K562 (cell line): ENCODE results near the genes PARPBP, STAB2 and TXNRD1.

- RAMPAGE, long total RNA: no peak
- RRBS: no CpG with 5 or more reads among the region's 8 CpGs
PRO-cap:
- standard: no peak
- CoPRO, capped RNA only, 2 experiments: no peak in any of the 2 experiments
- CoPRO, capped and uncapped RNA, 2 experiments: no peak in any of the 2 experiments
- CoPRO, uncapped RNA only, 2 experiments: peak in 1 of 2 experiments; most common minus-strand start chr12:101746650 (in 1)
CAGE:
- cytosol, long polyA plus RNA: no peak
- long polyA plus RNA: no peak
- nucleolus, long total RNA: no peak
- nucleus, long polyA plus RNA: no peak
These were observed 6.7 kb upstream of the SYCP3 start for GRCh38 chr12:101745494-101746878.

DNA sequence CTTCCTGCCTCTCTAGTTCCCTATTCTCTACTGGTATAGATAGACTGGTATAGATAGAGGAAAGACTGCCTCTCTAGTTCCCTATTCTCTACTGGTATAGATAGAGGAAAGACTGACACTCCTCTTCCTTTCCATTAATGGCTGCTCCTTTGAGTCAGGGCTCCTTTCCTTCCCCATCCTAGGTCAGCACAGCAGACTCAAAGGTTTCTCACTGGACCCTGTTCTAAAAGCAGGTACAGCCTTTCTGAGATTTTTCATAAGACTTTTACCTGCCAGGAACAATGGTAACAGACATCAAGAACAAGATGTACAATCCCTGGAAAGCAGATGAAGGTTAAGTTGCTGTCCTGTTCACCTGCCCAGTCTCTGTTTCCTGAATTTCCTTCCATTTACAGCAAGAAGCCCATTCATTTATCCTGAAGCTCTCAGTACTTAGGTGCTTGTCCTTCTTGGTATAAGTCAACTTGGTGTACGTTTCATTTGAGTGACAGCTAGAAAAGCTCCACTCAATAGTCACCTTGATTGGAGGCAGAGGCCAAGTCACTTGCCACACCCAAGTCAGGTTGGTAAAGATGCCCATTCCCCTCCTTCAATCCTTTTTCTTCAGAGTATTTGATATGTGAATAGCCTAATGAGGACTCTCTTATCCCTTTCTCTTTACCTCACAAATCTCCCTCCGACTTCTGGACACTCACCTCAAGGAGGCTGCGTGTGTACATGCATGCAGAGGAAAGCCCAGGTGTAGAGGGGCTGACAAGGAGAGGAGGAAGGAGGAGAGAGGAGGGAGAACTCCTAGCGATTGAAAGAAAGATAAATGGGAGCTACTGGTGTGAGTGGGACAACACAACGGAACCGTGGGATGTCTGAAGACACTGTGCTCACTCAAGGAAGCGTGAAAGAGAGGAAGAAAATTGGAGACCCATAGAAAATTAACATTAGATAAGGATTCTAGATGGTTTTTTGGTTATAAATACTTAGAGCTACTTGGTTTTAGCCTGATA is 8.9 kb upstream of the SYCP3 start:
- RAMPAGE, long total RNA: no peak
- RRBS: no CpG with 5 or more reads among the region's 7 CpGs
PRO-cap:
- standard: no peak
- CoPRO, capped RNA only, 2 experiments: no peak in any of the 2 experiments
- CoPRO, capped and uncapped RNA, 2 experiments: no peak in any of the 2 experiments
- CoPRO, uncapped RNA only, 2 experiments: no peak in any of the 2 experiments
CAGE:
- cytosol, long polyA plus RNA: no peak
- long polyA plus RNA: no peak
- nucleolus, long total RNA: no peak
- nucleus, long polyA plus RNA: no peak

GRCh38 chr12:101761123-101761895 is 22.0 kb upstream of the SYCP3 start:
- RAMPAGE, long total RNA: no peak
- RRBS: no CpG with 5 or more reads among the region's 11 CpGs
PRO-cap:
- standard: no peak
- CoPRO, capped RNA only, 2 experiments: no peak in any of the 2 experiments
- CoPRO, capped and uncapped RNA, 2 experiments: no peak in any of the 2 experiments
- CoPRO, uncapped RNA only, 2 experiments: no peak in any of the 2 experiments
CAGE:
- cytosol, long polyA plus RNA: no peak
- long polyA plus RNA: no peak
- nucleolus, long total RNA: no peak
- nucleus, long polyA plus RNA: no peak

DNA sequence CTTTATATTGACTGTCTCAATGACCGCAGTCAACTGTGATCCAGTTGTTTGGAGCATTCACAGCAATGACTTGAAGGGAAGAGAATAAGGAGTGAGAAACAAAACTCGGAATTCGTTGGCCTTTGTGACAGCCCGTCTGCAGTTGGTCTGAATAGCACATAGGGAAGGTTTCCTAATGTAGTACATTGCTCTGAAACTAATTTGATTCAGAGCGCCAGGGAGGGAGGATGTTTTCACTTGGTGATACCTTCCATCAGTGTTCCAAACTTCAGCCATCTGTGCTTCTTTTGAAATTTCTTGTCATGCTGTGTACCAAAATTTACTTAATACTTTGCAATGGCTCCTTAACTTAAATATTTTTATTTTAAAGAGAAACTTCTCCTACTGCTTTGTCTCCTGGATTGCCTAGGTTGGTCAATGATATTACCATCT is 55.0 kb downstream of the DRAM1 start:
- RAMPAGE, long total RNA: no peak
- RRBS: no CpG with 5 or more reads among the region's 5 CpGs
PRO-cap:
- standard: no peak
- CoPRO, capped RNA only, 2 experiments: no peak in any of the 2 experiments
- CoPRO, capped and uncapped RNA, 2 experiments: no peak in any of the 2 experiments
- CoPRO, uncapped RNA only, 2 experiments: no peak in any of the 2 experiments
CAGE:
- cytosol, long polyA plus RNA: no peak
- long polyA plus RNA: no peak
- nucleolus, long total RNA: no peak
- nucleus, long polyA plus RNA: no peak

DNA sequence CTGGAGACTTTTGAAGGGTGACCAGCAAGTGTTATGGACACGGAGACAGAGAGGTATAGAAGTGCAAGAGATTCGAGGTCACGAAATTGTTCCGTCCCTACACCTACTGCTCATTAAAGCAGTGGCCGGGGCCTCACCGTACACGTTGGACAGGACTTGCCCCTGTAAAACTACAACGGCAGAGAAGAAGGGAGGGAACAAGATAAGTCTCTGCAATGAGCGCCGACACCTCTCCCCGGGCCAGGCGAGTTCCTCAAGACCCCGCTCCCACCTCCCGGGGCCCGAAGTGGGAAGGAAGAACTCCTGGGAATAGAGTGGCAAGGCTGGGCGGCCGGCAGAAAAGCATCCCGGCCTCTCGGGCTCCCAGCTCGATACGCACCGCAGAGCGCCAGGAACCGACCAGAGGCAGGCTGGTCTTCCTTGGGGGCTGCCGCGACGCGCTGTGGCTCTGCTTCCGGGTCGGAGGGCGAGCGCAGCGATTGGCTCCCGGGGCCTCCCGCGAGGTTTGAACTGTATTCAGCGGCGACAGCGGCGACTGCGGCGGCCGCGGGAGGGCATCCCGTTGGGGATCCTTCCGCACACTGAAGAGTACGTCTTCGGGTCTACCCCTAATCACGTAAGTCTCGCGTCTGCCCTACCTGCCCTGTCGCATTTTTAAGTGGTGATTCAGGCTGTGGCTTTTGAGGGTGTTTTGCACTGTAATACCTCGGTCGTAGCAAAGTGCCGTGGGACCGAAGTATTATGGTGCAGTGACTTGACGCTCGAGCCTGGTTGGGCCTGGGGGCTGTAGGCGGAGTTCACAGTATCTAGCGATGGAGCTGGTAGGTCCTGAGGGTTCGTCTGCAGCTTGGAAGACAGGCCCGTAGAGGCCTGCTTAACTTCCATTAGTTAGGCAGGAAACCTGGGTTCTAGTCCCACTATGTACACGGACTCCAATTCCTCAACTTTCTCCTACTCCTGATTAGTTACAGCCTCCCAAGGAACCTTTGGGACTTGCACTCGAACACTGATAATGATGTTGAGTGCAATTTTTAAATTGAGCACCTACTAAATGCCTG is at the start of gene PARPBP:
Gene PARPBP, plus strand, starts transcription at position 513 of the 1,058 bp plus-strand sequence.
- RAMPAGE, long total RNA: start-site peak on the minus strand centred at position 420 of the sequence, 39 bp wide, 422 and 309 reads in 2 replicates; start-site peak on the plus strand centred at position 552 of the sequence, 60 bp wide, 320 and 704 reads in 2 replicates
- RRBS: 4% methylated on average over 4 of the region's 64 CpGs
PRO-cap:
- standard: bidirectional peak, plus-strand start at position 534 of the sequence, minus-strand start at position 444 of the sequence; bidirectional peak, plus-strand start at position 805 of the sequence, minus-strand start at position 735 of the sequence
- CoPRO, capped RNA only, 2 experiments: peak in 2 of 2 experiments; most common plus-strand start position 543 of the sequence (in 2); most common minus-strand start position 444 of the sequence (in 2)
- CoPRO, capped and uncapped RNA, 2 experiments: peak in 2 of 2 experiments; most common plus-strand start position 543 of the sequence (in 1); most common minus-strand start position 412 of the sequence (in 1)
- CoPRO, uncapped RNA only, 2 experiments: peak in 2 of 2 experiments; most common plus-strand start position 525 of the sequence (in 1); most common minus-strand start position 348 of the sequence (in 1)
CAGE:
- cytosol, long polyA plus RNA: start-site peak on the minus strand centred at position 426 of the sequence, 68 bp wide, 2,956 and 2,228 reads in 2 replicates
- long polyA plus RNA: start-site peak on the minus strand centred at position 418 of the sequence, 53 bp wide, 1,063 and 2,346 reads in 2 replicates
- nucleolus, long total RNA: no peak
- nucleus, long polyA plus RNA: start-site peak on the minus strand centred at position 419 of the sequence, 53 bp wide, 1,292 and 888 reads in 2 replicates; start-site peak on the plus strand centred at position 563 of the sequence, 51 bp wide, 326 and 475 reads in 2 replicates

DNA sequence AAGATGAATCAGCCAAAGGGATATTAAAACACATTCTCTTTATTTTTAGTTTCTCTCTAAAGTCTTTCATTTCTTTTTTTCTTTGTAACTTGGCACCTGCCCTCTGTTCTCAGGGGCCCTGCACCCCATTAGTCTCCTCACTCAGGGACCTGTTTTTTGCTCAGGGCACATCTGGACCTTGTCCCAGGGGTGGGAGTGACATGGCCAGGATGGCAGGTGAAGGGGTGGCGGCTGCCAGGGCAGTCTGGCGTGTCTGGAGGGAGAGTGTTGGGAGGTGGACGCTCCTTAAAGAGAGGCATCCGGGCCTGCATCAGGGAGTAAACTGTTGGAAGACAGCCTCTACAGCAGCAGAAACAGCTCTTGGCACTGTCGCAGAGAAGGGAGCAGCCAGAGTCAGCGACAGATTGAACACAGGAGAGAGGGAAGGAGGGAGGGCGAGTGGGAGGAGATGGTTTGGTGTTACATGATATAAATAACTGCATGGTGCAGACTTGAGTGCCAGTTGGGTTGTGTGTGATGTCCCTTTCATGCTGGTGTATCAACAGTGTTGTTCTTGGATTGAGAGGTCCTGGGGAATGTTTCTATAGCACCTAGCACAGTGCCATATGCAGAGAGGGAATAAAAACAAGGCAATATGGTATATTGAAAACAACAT is 52.8 kb downstream of the IGF1 start:
- RAMPAGE, long total RNA: no peak
- RRBS: no CpG with 5 or more reads among the region's 7 CpGs
PRO-cap:
- standard: no peak
- CoPRO, capped RNA only, 2 experiments: no peak in any of the 2 experiments
- CoPRO, capped and uncapped RNA, 2 experiments: no peak in any of the 2 experiments
- CoPRO, uncapped RNA only, 2 experiments: no peak in any of the 2 experiments
CAGE:
- cytosol, long polyA plus RNA: no peak
- long polyA plus RNA: no peak
- nucleolus, long total RNA: no peak
- nucleus, long polyA plus RNA: no peak

DNA sequence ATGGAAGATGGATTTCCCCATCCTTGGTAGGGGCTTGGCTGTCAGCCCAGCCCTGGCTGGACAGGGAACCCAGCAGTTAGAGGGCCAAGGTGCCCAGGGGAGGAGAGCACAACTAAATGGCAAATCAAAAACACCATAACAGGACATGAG is 6.1 kb downstream of the PAH start:
- RAMPAGE, long total RNA: no peak
PRO-cap:
- standard: no peak
- CoPRO, capped RNA only, 2 experiments: no peak in any of the 2 experiments
- CoPRO, capped and uncapped RNA, 2 experiments: no peak in any of the 2 experiments
- CoPRO, uncapped RNA only, 2 experiments: no peak in any of the 2 experiments
CAGE:
- cytosol, long polyA plus RNA: no peak
- long polyA plus RNA: no peak
- nucleolus, long total RNA: no peak
- nucleus, long polyA plus RNA: no peak

GRCh38 chr12:103114608-103114966 is 157.1 kb downstream of the ASCL1 start:
- RAMPAGE, long total RNA: no peak
- RRBS: no CpG with 5 or more reads among the region's 1 CpG
PRO-cap:
- standard: no peak
- CoPRO, capped RNA only, 2 experiments: no peak in any of the 2 experiments
- CoPRO, capped and uncapped RNA, 2 experiments: no peak in any of the 2 experiments
- CoPRO, uncapped RNA only, 2 experiments: no peak in any of the 2 experiments
CAGE:
- cytosol, long polyA plus RNA: no peak
- long polyA plus RNA: no peak
- nucleolus, long total RNA: no peak
- nucleus, long polyA plus RNA: no peak

DNA sequence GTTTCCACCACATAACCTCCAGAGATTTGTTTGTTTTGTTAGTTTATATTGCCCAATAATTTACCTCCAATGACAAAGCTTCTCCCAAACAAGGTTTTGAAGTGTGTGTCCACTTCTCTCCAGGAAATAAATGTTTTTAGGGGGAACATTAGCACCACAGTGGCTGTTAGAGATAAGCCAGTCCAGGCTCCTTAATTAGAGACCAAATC is 215.3 kb downstream of the ASCL1 start:
- RAMPAGE, long total RNA: no peak
PRO-cap:
- standard: no peak
- CoPRO, capped RNA only, 2 experiments: no peak in any of the 2 experiments
- CoPRO, capped and uncapped RNA, 2 experiments: no peak in any of the 2 experiments
- CoPRO, uncapped RNA only, 2 experiments: no peak in any of the 2 experiments
CAGE:
- cytosol, long polyA plus RNA: no peak
- long polyA plus RNA: no peak
- nucleolus, long total RNA: no peak
- nucleus, long polyA plus RNA: no peak

GRCh38 chr12:103586849-103587443 is at the start of gene STAB2:
TSS of gene STAB2 (plus strand) at chr12:103587273.
- RAMPAGE, long total RNA: no peak
- RRBS: no CpG with 5 or more reads among the region's 9 CpGs
PRO-cap:
- standard: no peak
- CoPRO, capped RNA only, 2 experiments: no peak in any of the 2 experiments
- CoPRO, capped and uncapped RNA, 2 experiments: no peak in any of the 2 experiments
- CoPRO, uncapped RNA only, 2 experiments: no peak in any of the 2 experiments
CAGE:
- cytosol, long polyA plus RNA: no peak
- long polyA plus RNA: no peak
- nucleolus, long total RNA: no peak
- nucleus, long polyA plus RNA: no peak

- RAMPAGE, long total RNA: no peak
- RRBS: no CpG with 5 or more reads among the region's 12 CpGs
PRO-cap:
- standard: no peak
- CoPRO, capped RNA only, 2 experiments: no peak in any of the 2 experiments
- CoPRO, capped and uncapped RNA, 2 experiments: no peak in any of the 2 experiments
- CoPRO, uncapped RNA only, 2 experiments: no peak in any of the 2 experiments
CAGE:
- cytosol, long polyA plus RNA: no peak
- long polyA plus RNA: no peak
- nucleolus, long total RNA: no peak
- nucleus, long polyA plus RNA: no peak
These were observed 86.9 kb downstream of the STAB2 start for GRCh38 chr12:103673830-103674438.

- RAMPAGE, long total RNA: no peak
- RRBS: no CpG with 5 or more reads among the region's 10 CpGs
PRO-cap:
- standard: no peak
- CoPRO, capped RNA only, 2 experiments: no peak in any of the 2 experiments
- CoPRO, capped and uncapped RNA, 2 experiments: no peak in any of the 2 experiments
- CoPRO, uncapped RNA only, 2 experiments: peak in 2 of 2 experiments; most common plus-strand start chr12:103941895 (in 2); most common minus-strand start chr12:103941667 (in 1)
CAGE:
- cytosol, long polyA plus RNA: no peak
- long polyA plus RNA: no peak
- nucleolus, long total RNA: no peak
- nucleus, long polyA plus RNA: no peak
These were observed 11.3 kb downstream of the HSP90B1 start for GRCh38 chr12:103941354-103942017.

GRCh38 chr12:103946370-103946965 is 10.5 kb downstream of the UQCC6 start:
- RAMPAGE, long total RNA: no peak
- RRBS: no CpG with 5 or more reads among the region's 12 CpGs
PRO-cap:
- standard: no peak
- CoPRO, capped RNA only, 2 experiments: no peak in any of the 2 experiments
- CoPRO, capped and uncapped RNA, 2 experiments: peak in 1 of 2 experiments; most common plus-strand start chr12:103946684 (in 1); most common minus-strand start chr12:103946399 (in 1)
- CoPRO, uncapped RNA only, 2 experiments: peak in 2 of 2 experiments; most common plus-strand start chr12:103946593 (in 1); most common minus-strand start chr12:103946404 (in 1)
CAGE:
- cytosol, long polyA plus RNA: no peak
- long polyA plus RNA: no peak
- nucleolus, long total RNA: no peak
- nucleus, long polyA plus RNA: no peak

- RAMPAGE, long total RNA: no peak
- RRBS: 57% methylated on average over 13 of the region's 81 CpGs
PRO-cap:
- standard: unidirectional peak, plus-strand start at chr12:104215779
- CoPRO, capped RNA only, 2 experiments: peak in 2 of 2 experiments; most common plus-strand start chr12:104215779 (in 2)
- CoPRO, capped and uncapped RNA, 2 experiments: peak in 2 of 2 experiments; most common plus-strand start chr12:104215826 (in 2)
- CoPRO, uncapped RNA only, 2 experiments: no peak in any of the 2 experiments
CAGE:
- cytosol, long polyA plus RNA: no peak
- long polyA plus RNA: no peak
- nucleolus, long total RNA: no peak
- nucleus, long polyA plus RNA: no peak
These were observed at the start of gene TXNRD1 for GRCh38 chr12:104215497-104216350. TSS of gene TXNRD1 (plus strand) at chr12:104215779.

- RAMPAGE, long total RNA: start-site peak on the plus strand at chr12:104288858-104288927, 235 and 60 reads in 2 replicates
- RRBS: no CpG with 5 or more reads among the region's 47 CpGs
PRO-cap:
- standard: bidirectional peak, plus-strand start at chr12:104288925, minus-strand start at chr12:104288745; bidirectional peak, plus-strand start at chr12:104289142, minus-strand start at chr12:104289114
- CoPRO, capped RNA only, 2 experiments: peak in 2 of 2 experiments; most common plus-strand start chr12:104288867 (in 2); most common minus-strand start chr12:104288758 (in 1)
- CoPRO, capped and uncapped RNA, 2 experiments: peak in 2 of 2 experiments; most common plus-strand start chr12:104288867 (in 1); most common minus-strand start chr12:104288752 (in 1)
- CoPRO, uncapped RNA only, 2 experiments: peak in 2 of 2 experiments; most common plus-strand start chr12:104288576 (in 1); most common minus-strand start chr12:104288752 (in 2)
CAGE:
- cytosol, long polyA plus RNA: start-site peak on the plus strand at chr12:104288862-104288925, 75 and 37 reads in 2 replicates
- long polyA plus RNA: start-site peak on the plus strand at chr12:104288861-104288925, 48 and 86 reads in 2 replicates
- nucleolus, long total RNA: no peak
- nucleus, long polyA plus RNA: start-site peak on the plus strand at chr12:104288865-104288890, 21 and 25 reads in 2 replicates
These were observed 14.9 kb upstream of the EID3 start for GRCh38 chr12:104288401-104289329.

GRCh38 chr12:104413145-104413516 is 43.6 kb upstream of the CHST11 start:
- RAMPAGE, long total RNA: no peak
- RRBS: no CpG with 5 or more reads among the region's 7 CpGs
PRO-cap:
- standard: no peak
- CoPRO, capped RNA only, 2 experiments: no peak in any of the 2 experiments
- CoPRO, capped and uncapped RNA, 2 experiments: no peak in any of the 2 experiments
- CoPRO, uncapped RNA only, 2 experiments: no peak in any of the 2 experiments
CAGE:
- cytosol, long polyA plus RNA: no peak
- long polyA plus RNA: no peak
- nucleolus, long total RNA: no peak
- nucleus, long polyA plus RNA: no peak

DNA sequence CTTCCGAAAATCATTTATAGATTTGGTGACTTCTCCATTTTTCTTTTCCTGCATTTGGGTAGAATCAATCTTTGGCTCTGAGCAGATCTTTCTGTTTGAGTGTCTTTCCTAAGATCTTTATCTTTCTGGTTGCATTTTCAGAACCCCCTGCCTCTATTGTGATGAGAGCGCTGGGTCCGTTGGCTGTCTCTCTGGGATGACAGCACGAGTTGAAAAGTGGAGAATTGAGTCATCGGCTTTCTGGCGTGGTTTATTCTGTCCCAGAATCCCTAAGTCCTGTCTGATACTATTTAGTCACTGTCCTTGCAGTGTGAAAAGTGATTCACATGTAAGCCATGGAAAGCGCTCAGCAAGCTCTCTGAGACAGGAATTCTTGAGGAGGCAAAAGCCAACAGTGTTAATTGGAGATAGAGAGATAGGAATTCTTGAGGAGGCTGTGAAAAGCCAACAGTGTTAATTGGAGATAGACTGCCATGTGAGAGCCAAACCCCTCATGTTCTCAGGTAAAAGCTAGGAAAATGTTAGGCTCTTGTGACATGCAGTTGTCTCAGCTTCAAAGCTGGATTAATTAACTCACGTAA is 121.7 kb downstream of the CHST11 start:
- RAMPAGE, long total RNA: no peak
- RRBS: no CpG with 5 or more reads among the region's 8 CpGs
PRO-cap:
- standard: no peak
- CoPRO, capped RNA only, 2 experiments: no peak in any of the 2 experiments
- CoPRO, capped and uncapped RNA, 2 experiments: no peak in any of the 2 experiments
- CoPRO, uncapped RNA only, 2 experiments: no peak in any of the 2 experiments
CAGE:
- cytosol, long polyA plus RNA: no peak
- long polyA plus RNA: no peak
- nucleolus, long total RNA: no peak
- nucleus, long polyA plus RNA: no peak

DNA sequence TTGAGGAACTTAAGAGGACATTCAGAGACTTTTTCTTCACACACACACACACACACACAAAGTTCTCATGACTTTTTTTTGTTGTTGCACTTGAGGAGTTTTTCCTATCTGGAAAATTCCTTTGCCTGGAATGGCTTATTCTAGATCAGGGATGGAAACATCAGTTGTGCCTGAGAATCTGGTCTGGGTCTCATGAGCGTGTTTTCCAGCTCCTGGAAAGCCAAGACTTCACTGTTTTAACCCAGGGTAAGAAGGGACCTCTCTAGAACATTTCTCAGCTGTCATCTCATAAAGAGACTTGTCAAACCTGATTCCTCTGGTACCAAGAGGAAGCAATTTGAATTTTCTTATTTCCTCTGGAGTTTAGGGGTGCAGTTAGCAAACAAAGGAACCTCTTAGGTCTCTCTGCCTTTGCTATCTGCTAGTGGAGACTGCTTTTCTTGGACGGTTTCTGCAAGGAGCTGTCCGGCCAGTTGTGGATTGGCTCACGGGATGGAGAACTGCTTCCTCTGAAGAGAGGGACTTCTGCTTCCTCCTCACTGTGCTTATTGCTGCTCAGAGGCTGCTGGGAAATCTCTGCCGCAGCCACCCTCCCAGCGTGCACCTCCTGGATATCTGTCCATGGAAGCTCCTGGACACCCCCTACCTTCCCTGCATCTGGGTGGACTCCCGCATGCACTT is 187.0 kb downstream of the CHST11 start:
- RAMPAGE, long total RNA: no peak
- RRBS: no CpG with 5 or more reads among the region's 7 CpGs
PRO-cap:
- standard: no peak
- CoPRO, capped RNA only, 2 experiments: no peak in any of the 2 experiments
- CoPRO, capped and uncapped RNA, 2 experiments: no peak in any of the 2 experiments
- CoPRO, uncapped RNA only, 2 experiments: no peak in any of the 2 experiments
CAGE:
- cytosol, long polyA plus RNA: no peak
- long polyA plus RNA: no peak
- nucleolus, long total RNA: no peak
- nucleus, long polyA plus RNA: no peak